AG04450 (cell line): ENCODE results near the genes ZNF334 and SLC2A10.

DNA sequence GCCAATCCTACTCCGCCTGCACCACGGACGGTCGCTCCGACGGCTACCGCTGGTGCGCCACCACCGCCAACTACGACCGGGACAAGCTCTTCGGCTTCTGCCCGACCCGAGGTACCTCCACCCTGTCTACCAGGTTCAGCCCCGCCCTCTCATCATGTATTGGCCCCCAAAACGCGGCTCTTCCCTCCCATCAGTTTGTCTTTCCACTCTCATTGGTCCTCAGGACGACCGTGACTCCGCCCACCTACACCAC lies 2.9 kb downstream of the MMP9 start:
- CAGE, long polyA plus RNA = no peak
- RRBS = no CpG with 5 or more reads among the region's 20 CpGs

DNA sequence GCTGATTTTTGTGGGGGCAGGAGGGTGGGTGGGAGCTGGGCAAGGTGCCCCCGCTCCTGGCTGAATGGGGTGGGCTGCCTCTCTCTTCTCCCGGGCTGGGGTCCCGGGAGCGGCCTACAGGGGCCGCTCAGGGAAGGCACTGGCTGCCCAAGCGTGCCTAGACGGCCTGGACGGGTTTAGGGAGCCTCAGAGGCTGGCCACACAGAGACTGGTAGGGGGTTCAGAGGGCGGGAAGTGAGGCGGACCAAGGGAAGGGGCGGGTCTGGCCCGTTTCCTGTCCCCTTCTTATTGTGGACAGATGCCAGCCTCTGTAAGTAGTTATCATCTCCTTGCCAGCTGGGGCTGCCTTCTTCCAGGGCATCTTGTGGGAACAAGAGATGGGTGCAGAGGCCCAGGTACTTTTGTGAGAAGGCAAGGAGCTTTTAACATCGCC lies 386 bp downstream of the CD40 start:
- CAGE, long polyA plus RNA = no peak
- RRBS = no CpG with 5 or more reads among the region's 13 CpGs

- CAGE, long polyA plus RNA = no peak
- RRBS = no CpG with 5 or more reads among the region's 14 CpGs
Observed at GRCh38 chr20:46343551-46344087, 20.6 kb downstream of the SLC35C2 start.

DNA sequence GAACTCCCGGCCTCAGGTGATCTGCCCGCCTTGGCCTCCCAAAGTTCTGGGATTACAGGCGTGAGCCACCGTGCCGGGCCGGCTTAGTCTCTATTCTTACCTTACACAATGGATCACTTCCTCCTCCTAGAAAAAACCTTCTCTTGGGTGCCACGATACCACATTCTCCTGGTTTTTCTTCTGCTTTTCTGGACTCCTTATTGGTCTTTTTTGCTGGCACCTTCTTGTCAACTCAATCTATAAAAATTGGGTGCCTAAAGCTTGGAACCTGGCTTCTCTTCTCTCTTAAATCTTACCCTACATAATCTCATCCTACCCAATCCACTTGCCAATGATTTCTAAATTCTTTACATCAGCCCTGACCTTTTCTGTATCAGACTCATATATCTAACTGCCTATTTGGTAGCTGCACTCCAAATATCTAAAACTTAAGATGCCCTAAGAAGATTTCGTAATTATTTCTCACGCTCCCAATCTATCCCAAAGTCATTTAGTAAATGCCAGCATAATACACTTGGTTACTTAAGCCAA lies 1.2 kb downstream of the SLC35C2 start:
- CAGE, long polyA plus RNA = no peak
- RRBS = no CpG with 5 or more reads among the region's 9 CpGs

GRCh38 chr20:46365032-46365590 lies 886 bp upstream of the SLC35C2 start:
- CAGE, long polyA plus RNA = no peak
- RRBS = no CpG with 5 or more reads among the region's 5 CpGs

DNA sequence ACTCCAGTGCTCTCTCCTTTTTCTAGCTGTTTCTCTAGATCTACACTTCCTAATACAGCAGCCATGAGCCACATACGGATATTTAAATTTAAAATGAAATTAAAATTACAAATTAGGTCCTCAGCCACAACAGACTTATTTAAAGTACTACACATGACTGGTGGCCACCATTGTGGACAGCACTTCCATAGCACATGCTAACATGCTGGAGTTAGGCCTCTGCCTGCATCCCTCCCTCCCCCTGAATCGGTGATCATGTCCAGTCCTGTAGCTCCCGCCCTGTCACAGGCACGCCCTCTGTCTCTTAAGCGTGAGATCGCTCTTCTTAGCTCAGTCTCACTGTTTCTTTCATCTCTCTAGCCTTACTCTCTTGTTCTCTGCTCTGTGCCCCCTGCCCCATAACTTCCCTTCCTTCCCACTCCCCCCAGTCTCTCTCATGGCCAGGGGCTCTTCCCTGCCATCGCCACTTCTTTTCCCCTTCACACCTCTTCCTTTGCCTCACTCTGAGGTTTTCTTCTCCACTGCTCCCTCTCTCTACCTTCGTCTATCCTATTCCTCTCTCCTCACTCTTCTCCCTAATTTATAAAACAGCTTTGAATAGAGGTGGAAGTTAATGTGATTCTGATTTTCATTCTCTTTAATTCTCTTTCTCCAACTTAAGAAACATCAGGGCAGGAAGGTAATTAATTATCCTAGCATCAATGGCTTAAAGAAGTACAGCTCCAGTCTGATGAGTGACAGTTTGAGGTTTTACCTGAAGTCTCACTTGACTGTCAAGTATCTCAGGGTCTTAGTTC lies 13.4 kb upstream of the SLC35C2 start:
- CAGE, long polyA plus RNA = no peak
- RRBS = no CpG with 5 or more reads among the region's 8 CpGs

DNA sequence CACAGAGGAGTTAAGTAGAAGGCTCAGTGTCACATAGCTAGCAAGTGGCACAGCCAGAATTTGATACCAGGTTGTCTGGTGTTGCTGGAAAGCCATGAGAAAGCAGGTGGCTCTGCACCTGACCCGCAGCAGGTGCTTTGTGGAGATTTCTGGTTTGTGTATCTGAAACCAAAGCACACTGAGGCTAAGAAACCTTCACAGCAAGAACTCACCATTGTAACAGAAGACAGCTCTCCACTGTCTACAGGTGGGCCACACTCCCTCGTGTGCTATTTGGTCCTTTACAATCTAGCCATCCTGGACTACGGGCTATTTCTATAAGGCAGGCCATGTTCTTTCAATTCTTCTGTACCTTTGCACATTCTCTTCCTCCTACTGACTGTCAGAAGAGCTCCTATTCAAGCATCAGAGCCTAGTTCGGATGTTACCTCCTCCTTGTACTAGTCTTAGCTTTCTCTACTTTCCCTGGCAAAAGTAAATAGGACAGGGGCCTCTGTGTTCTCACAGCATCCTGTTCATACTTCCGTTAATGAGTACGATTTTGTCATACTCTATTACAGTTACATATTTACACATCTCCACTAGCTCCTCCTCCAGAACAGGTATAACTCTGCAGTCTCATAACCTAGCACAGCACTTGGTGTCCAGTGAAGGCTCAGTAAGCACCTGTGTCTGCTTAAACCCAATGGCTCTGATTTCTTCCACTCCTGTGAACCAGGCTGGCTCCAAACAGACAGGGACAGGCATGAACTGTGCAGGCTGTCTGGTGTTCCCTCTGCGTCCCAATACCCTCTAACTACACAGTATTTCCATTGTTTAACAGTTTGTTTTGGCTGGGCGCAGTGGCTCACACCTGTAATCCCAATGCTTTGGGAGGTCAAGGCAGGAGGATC lies 7.1 kb downstream of the ELMO2 start:
- CAGE, long polyA plus RNA = no peak
- RRBS = no CpG with 5 or more reads among the region's 8 CpGs

GRCh38 chr20:46512804-46513859 lies at the start of gene ZNF334:
ZNF334 (minus strand) TSS chr20:46513559.
- CAGE, long polyA plus RNA = no peak
- RRBS = no CpG with 5 or more reads among the region's 51 CpGs

DNA sequence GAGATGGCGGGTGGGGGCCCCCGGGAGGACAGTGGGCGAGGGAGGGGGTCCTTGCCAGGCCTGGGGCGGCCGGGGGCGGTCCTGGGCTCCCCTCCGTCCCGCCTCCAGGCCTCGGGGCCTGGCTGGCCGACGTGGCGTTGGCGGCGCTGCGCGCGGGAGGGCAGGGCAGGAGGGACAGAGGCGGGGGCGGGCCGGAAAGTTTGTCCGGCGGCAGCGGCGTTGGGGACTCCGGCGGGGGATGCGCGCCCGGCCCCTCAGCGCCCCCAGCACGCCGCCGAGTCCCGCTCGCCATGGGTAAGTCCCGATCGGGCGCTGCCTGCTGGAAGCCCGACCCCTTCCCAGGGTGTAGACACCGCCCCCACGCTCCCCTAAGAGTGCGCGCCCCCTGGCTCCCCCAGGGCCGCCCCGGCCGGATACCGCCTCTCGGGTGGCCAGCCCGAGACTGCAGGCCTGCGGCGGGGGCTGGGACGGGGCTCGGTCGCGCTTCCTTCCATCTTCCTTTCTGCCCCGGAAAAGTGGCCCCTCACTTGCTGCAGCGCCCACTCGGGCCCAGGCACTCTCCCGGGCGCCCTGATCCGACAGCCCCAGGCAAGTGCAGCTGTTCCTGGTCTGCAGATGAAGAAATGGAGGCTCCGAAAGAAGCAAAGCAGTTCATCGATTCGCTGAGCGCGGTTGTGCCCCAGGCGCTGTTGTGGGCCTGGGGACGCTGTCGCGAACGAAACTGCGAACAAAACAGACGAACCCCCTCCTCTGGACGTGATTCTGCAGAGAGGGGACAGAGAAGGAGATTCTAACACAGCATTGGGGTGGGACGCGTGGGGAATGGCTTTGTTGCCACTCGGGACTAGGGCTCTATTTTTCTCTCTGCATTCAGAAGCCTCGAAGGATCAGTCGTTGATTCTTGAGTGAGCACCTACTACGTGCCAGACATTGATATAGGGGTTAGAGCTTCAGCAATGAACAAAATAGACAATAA lies at the start of gene SLC2A10:
Gene SLC2A10 (plus strand): TSS at position 203 of the 976 bp plus-strand sequence.
- CAGE, long polyA plus RNA = start-site peak on the plus strand centred at position 209 of the sequence, 66 bp wide, 154 and 102 reads in 2 replicates
- RRBS = 11% methylated on average over 14 of the region's 80 CpGs

DNA sequence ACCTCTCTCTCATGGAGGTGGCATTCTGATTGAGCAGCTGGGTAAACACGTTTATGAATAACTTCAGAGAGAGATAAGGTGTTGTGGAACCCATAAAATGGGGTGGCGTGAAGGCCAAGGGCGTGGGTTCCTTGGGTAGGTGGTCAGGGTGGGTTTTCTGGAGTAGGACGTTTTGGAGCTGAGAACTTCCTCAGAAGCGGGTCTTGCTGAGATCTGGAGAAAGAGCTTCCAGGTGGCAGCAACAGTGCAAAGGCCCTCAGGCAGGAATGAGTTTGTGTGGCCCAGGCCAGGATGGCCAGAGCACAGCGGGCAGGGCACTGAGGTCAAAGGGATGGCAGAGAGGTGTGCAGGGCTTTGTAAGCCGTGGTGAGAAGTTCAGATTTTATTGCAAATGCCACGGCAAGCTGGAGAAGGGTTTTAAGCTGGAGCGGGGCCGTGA lies 993 bp downstream of the SLC2A10 start:
- CAGE, long polyA plus RNA = no peak
- RRBS = no CpG with 5 or more reads among the region's 10 CpGs

GRCh38 chr20:46965449-46966201 lies 71.0 kb downstream of the EYA2 start:
- CAGE, long polyA plus RNA = no peak
- RRBS = no CpG with 5 or more reads among the region's 20 CpGs

GRCh38 chr20:47196186-47196871 lies 160.2 kb downstream of the ZMYND8 start:
- CAGE, long polyA plus RNA = no peak
- RRBS = 14% methylated on average over 6 of the region's 28 CpGs

DNA sequence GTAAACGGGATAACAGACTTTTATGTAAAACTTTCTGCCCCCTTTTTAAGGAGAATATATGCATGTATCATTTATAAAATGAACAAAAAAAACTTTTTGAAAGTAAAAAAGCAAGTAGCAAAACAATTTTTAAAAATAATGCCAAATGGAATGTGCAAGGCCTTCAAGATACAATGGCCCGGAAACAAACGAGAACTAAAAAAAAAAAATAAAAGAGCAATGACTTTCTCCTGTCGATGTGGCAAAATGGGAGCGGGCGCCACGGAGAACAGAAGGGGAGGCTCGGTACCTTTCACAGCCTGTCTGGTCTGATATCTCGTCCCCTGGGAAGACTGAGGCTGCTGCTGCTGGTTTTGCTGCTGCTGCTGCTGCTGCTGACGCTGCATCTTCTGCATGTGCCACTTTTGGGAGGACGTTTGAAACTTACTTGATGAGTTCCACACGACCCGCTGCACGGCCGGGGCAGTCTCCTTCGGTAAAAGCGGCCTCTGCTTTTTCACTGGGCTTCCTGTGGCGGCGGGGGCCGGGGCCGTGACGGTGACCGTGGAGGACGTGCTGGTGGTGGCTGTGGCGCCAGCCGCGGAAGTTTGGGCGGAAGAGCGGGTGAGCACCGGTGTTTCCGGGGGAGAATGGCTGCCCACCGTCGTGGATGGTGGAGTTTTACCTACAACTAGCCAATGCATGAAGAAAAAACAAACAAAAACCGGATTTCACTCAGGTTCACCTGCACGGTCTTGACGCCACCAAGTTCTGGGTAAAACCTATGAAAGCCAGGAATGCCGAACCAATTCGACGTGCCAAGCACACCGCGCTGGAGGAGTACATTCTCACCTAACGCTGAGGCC lies 117.8 kb downstream of the ZMYND8 start:
- CAGE, long polyA plus RNA = no peak
- RRBS = 98% methylated on average over 12 of the region's 42 CpGs

DNA sequence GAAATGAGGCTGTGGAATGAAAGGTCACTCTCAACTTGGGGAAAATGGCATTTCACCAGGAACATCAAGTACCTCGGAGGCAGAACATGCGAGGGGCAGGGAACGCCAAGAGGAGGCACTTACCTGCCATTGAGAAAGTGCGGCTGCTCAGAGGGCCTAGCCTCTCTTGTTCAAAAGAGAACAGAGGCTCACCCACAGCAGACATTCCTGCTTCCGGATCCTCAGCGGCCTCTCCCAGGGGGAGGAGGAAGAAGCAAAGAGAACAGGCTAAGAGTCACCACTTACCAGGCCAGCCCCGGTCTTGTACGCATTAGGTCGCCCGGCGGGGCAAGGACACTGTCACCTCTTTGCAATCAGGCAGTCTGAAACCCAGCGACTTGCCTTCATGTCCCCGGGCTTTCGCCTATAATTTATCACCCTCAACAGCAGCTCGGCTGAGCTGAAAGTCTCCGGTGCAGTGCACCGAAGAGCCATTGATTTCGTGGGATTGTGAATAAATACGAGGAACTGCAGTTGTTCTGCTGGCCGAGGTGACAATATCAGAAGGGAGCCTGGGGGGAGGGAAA lies 37.6 kb downstream of the ZMYND8 start:
- CAGE, long polyA plus RNA = no peak
- RRBS = 7% methylated on average over 9 of the region's 20 CpGs

GRCh38 chr20:47326569-47326895 lies 30.0 kb downstream of the ZMYND8 start:
- CAGE, long polyA plus RNA = no peak
- RRBS = no CpG with 5 or more reads among the region's 5 CpGs

DNA sequence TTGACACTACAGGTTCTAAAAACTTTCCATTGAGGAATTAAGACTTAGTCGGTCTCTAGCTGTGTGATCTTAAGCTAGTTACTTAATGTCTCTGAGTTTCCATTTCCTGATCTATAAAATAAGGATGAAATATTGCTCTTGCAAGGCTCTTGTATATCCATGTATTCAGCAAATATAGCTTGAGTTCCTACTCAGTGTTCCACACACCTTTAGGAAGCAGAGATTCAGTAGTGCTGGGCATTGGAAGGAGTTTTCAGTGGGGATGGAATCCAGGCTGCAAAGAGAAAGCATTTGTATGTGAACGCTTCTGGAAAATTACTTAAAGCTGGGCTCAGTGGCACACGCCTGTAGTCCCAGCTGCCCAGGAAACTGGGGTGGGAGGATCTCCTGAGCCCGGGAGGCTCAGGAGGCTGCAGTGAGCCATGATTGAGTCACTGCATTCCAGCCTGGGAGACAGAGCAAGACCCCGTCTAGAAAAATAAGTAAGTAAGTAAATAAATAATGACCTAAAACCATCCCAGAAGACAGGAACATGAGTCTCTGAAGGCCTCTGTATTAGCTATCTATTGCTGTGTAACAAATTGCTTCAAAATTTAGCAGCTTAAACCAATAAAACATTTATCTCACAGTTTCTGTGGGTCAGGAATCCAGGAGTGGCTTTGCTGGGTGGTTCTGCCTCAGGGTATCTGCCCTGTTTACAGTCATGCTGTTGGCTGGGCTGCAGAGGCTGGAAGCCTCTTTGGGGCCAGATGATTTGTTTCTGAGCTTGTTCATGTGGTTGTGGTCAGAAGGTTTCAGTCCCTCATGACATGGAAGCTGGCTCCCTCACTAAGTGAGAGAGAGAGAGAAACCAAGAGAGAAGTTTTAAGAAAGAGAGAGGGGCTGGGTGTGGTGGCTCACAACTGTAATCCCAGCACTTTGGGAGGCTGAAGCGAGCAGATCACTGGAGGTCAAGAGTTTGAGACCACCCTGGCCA lies 48.5 kb upstream of the NCOA3 start:
- CAGE, long polyA plus RNA = no peak
- RRBS = no CpG with 5 or more reads among the region's 6 CpGs

- CAGE, long polyA plus RNA = no peak
- RRBS = no CpG with 5 or more reads among the region's 12 CpGs
Observed at GRCh38 chr20:47468289-47468858, 33.3 kb upstream of the NCOA3 start.

DNA sequence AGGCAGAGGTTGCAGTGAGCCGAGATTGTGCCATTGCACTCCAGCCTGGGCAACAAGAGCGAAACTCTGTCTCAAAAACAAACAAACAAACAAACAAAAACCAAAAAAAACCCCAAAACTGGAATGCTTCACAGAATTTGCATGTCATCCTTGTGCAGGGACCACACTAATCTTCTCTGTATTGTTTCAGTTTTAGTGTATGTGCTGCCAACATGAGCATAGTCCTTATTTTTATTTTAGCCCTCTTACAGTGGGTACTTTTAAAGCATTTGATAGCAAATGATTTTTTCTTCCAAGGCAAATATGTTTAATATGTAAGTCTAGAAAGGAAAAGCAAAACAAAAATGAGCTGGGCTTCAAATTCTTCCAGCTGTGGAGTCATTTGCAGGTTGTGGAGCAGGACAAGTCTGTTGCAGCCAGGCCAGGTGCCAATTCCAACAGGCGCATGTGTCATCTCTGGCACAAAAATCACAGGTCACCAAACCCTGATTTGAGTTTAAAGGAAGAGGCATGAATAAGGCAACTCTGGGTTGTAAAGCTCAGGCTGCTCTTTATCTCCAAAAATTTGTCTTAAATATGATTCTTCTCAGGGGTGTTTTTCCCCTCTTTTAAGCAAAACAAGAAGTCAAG lies 8.7 kb upstream of the NCOA3 start:
- CAGE, long polyA plus RNA = no peak
- RRBS = no CpG with 5 or more reads among the region's 3 CpGs

DNA sequence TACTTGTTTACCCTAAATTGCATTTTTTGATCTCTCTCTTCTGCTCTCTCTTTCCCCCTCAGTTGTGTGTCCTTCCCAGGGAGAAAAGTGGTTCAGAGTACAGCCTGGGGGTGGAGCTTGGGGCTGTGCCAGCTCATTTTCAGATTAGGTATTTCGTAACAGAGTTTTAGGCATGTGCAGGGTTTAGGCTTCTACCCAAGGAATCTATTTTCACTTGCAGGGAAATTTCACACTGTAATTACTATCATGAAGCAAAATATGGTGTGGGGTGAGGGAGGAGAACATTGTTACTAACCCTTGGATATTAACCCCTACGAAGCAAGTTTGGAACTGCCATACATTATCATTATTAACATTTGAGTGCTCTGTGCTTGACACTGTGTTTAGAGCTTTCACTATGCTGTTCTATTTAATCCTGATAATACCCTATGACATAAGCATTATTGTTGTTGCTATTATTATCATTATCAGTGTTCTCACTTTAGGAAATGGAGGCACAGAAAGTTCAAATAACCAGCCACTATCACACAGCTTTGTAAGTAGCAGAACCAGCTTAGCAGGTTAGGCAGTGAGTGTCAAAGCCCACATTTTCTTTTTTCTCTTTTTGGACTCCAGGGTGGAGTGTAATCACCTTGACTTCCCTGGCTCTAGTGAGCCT lies 8.1 kb upstream of the NCOA3 start:
- CAGE, long polyA plus RNA = no peak
- RRBS = no CpG with 5 or more reads among the region's 2 CpGs

GRCh38 chr20:47525950-47526797 lies 24.5 kb downstream of the NCOA3 start:
- CAGE, long polyA plus RNA = no peak
- RRBS = no CpG with 5 or more reads among the region's 49 CpGs